Tibial artery (tissue), 1 donor: Measurements from ENCODE around the gene KLHL24.

DNA sequence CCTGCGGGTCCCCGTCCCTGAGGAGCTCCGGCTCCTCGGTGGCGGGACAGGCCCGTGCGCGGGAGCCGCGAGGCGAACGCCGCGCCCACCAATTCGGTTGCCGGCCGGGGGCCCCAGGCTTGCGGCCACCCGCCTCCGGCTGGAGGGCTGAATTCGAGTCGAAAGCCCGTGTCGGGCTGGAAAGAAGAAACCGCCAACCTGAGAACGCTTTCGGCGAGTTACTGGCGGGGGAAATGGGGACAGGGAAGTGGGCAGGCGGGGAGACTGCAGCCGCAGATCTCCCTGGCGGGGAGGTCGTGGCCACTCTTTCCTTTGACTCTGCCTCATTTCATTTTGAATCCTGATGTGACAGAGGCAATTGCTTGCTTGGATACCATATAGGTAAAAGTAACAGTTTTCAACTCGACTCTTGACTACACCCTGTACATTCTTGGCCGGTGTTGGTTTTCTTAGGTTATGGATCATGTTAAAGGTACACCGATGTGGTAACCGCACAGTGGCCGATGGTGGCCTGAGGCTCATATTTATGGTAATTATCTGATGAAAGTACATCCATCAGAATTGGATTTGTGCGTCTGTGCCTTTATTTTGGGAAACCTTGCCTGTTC lies 1.6 kb downstream of the B3GNT5 start:
- PRO-cap, result no peak

GRCh38 chr3:183265990-183266807 lies 13.1 kb downstream of the B3GNT5 start:
- PRO-cap, result no peak

- PRO-cap, result no peak
Observed at GRCh38 chr3:183269358-183270469, 16.7 kb downstream of the B3GNT5 start.

GRCh38 chr3:183298474-183299611 lies 45.8 kb downstream of the B3GNT5 start:
- PRO-cap, result no peak

- PRO-cap, result no peak
Observed at GRCh38 chr3:183309225-183309741, 56.2 kb downstream of the B3GNT5 start.

GRCh38 chr3:183349305-183349842 lies 79.0 kb downstream of the MCF2L2 start:
- PRO-cap, result no peak

GRCh38 chr3:183381092-183381503 lies 47.3 kb downstream of the MCF2L2 start:
- PRO-cap, result no peak

DNA sequence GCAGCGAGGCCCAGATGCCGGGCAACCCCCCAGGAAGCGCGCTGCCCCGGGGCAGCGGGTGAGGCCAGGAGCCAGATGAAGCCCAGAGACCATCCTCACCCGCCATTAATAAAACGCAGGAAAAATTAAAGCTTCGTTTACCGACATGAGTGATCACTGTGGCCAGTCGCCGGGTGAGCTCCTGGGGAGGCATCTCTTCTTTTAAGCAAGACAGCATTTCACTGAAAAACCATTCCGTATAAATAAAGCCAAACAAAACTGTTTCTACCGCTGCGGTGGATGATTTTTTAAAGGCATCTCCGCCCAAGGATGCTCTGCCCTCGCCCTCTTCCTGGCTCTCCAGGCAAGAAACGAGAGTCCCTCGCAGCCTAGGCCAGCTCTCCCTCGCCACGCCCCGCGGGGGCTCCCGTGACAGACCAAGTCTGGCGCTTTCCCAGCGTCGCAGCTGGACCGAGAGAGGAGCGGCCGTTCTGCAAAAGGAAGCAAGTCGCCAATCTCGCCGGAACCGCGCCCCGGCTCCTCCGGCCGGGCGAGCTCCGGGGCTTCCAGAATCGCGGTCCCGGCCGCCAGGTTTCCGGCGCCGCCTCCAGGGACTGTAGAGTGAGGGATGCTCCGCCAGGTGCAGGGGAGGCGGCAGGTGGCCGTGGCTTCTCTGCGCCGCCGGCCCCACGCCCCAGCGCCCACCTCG lies 514 bp downstream of the MCF2L2 start:
- PRO-cap, result no peak

DNA sequence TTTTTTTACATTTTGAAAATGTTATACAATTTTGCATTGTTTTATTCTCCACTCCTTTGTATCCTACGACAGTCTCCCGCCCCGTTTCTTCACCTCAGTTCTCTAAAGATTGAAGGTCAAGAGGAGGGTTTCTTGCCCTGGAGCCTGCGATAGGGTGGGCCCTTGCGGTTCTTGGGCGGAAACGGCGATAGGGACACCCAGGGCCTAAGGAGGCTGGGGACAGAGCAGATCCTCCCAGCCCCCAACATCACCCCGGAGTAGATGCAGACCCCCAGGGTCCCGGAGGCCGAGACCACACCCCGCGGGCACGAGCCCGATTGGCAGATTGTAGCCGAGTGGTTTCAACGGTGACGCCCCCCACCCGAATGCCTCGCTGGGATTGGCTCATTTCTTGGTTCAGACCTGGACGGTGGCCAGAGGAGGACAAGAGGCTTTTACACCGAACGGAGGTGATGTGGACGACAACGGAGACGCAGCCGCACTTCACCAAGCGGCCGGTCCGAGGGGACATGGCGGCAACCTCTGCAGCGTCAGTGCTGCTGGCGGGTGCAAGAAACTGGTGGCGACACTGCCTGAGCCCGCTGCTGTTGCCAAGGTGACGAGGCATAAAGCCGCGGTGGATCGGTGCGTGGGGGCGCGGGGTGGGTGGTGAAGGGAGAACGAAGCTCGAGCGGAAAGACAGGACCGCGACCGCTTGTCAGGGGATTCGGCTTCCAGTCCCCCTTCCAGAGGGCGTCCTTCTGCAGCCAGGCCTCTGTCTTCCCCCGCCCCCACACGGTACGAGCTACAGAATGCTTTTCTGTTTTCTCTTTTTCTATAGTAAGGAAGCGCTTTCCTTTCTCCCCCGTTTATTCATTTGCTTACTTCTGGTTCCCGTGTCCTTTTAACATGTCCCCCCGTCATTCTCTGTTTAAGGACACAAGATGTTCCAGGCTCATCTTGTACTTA lies 19.0 kb upstream of the MCF2L2 start:
- PRO-cap, result no peak

GRCh38 chr3:183491348-183491819 lies 63.0 kb upstream of the MCF2L2 start:
- PRO-cap, result no peak

- PRO-cap, result no peak
Observed at GRCh38 chr3:183580200-183580763, 24.8 kb upstream of the KLHL6 start.

DNA sequence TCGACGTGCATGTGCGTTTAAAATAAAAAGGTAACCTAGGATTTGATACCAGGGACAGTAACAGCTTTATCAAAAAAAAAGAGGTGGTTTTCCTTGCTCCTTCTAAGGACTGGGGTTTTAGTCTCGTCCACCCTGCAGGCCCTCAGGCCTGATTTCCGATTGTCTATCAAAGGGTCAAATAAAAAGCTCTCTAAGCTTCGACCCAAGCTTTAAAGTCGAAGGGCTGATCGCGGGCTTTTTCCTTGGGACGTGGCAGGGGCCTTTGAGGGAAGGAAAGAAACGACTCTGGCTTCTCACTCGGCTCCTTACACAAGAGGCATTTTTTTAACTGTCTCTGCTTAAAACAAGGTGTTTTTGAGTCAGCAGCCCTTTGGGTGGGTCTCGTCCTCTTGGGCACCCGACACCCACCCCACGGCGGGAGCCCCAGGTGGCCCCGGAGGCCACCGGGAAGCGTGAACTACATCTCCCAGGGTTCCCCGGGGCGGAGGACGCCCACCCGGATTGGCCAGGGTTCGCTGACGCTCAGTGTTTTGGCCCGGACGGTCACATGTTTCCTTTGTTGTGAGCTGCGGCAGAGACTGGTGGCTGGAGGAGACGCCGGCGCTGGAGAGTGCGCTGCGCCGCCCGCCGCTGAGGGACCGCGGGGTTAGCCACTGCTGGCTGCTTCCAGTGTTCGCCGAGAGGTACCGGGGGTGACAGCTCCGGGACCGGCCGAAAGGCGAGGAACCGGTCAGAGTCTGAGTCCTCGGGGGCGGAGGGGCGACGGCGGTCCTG lies at the start of gene KLHL24:
TSS of gene KLHL24 (plus strand) at position 559 of the 774 bp plus-strand sequence.
- PRO-cap, result bidirectional peak, plus-strand start at position 559 of the sequence, minus-strand start at position 429 of the sequence

- PRO-cap, result no peak
Observed at GRCh38 chr3:183654725-183655300, 19.4 kb downstream of the KLHL24 start.

DNA sequence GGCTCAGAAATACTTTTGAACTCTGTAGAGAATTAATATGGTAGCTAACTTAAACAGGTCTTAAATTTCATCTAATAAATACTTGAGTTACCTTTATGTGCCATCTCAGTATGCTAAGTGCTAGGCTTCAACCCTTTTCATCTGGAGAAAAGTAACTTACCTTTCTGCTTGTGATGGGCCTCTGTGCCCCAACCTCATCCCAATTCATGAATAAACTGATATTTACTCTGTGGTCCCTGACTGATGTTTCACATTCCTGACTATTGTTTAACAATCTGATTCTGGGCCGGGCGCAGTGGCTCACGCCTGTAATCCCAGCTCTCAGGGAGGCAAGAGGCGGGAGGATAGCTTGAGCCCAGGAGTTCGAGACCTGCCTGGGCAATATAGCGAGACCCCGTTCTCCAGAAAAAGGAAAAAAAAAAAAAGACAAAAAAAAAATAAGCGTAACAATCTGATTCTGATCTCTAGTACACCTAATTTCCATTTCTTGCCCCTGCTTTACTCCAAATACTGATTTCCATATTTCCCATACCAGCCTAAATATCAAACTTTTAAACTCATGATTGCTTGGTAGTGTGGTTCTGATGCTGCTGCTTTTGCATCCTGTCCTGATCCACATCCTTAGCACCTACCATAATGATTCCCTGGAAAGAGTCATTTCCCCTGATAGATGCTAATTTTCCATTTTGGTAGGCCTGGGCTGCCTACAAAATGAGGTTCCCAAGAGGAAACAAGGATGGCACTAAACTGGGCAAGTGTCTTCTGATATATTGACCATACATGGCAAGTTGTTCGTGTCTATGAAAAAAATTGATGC lies 21.3 kb downstream of the KLHL24 start:
- PRO-cap, result no peak

DNA sequence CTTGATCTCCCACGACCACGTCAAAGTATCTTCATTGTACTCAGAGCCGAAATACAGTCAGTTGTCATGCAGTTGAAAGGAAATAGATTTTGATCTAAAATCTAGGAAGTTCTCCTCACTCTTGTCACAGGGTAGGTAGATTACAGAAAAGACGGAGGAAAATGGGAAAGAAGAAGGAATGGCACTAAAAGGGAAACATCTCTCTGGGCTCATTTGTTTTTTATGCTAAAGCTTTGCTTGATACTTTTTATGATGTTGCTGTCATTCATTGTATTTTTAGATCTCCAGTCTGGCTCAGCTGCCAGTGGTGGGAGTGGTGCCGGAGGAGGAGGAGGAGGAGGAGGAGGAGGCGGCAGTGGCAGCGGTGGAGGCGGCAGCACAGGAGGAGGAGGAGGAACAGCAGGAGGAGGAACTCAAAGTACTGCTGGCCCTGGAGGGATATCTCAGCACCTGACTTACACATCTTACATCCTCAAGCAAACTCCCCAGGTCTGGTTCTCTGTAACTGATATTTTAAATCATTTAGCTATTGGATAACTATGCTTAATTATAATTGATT lies 49.7 kb downstream of the MAP6D1 start:
- PRO-cap, result unidirectional peak, plus-strand start at position 343 of the sequence

DNA sequence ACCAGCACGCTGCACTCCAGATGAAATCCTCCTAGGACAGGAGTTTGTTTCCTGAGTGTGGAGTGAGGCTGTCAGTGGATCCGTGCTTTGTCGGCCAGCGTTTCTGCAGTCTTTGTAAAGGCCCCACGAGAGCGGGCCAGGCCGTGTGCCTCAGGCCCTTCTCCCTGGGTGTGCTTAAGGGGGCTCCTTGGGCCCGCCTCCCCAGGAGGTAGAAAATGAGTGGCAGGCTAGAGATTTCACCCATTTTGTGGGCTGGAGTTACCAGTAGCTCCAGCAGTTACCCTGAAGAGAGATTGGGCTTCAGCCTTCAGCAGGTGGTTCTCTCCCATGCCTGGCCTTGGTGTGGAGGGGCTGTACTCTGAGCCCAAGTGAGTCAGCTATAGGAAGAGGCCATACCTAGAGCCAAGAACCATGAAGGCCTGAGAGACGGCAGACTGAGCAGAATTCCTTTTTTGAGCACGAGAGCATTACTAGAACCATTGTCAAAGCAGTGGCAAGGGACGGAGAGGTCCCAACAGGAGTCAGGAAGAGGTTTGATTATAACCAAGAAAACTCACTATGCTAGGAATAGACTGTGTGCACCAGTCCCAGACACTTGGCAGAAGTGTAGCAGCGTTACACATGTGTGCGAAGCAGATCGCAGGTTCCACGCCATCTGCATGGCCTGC lies 14.5 kb downstream of the MAP6D1 start:
- PRO-cap, result no peak

GRCh38 chr3:183845407-183846089 lies 20.2 kb upstream of the MAP6D1 start:
- PRO-cap, result no peak

DNA sequence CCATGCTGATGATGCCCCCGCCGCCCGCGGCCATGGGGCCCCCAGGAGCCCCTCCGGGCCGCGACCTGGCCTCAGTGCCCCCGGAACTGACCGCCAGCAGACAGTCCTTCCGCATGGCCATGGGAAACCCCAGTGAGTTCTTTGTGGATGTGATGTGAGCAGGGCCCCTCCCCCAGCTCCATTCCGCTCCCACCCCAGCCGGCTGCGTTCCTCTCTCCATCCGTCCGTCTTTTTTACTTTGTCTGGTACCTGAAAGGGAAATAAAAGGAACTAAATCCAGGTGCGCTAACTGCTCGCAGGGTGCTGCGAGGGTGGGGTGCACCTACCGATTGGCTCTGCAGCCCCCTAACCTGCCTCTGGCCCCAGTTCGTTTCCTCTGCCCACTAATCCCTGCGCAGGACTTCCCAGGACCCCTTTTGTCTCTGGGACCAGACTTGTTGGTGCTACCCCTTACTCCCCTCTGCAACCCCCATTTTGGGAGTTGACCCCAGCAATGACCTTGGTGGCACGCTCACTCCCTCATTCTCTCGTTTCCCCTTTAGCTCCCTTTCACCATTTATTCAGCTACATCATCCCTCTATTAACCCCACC lies 4.0 kb upstream of the AP2M1 start:
- PRO-cap, result no peak

DNA sequence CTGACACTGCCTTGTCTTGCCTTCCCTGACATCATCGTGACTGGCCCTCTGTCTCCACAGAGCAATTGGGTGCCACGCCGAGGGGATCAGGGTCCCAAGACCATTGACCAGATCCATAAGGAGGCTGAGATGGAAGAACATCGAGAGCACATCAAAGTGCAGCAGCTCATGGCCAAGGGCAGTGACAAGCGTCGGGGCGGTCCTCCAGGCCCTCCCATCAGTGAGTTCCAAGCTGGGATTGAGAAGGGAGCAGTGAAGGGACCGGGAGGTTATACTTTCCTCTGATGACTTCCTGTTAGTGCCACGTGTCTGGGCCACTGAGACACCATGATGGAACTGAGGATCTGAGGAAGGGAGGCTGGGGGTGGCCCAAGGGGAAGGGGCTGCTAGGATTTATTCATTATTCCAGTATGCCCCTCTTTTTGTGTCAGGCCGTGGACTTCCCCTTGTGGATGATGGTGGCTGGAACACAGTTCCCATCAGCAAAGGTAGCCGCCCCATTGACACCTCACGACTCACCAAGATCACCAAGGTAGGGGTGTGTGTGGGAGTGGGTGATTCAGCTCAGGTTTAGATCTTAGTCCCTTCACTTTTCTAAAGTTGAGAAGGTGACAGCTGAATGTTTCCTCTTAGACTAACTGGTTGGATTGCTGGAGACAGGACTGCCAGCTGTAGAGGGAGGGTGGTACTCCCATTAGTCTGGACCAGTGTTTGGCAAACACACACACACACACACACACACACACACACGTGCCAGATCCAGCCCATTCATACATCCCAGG lies 11.2 kb downstream of the EIF4G1 start:
- PRO-cap, result no peak

GRCh38 chr3:184327059-184327956 lies 10.1 kb upstream of the FAM131A start:
- PRO-cap, result no peak